Left cardiac atrium (tissue), 1 donor: ENCODE measurements around the genes TP53INP2 and EIF6.

- PRO-cap = no peak
Observed at GRCh38 chr20:34546654-34547491, 11.6 kb upstream of the MAP1LC3A start.

DNA sequence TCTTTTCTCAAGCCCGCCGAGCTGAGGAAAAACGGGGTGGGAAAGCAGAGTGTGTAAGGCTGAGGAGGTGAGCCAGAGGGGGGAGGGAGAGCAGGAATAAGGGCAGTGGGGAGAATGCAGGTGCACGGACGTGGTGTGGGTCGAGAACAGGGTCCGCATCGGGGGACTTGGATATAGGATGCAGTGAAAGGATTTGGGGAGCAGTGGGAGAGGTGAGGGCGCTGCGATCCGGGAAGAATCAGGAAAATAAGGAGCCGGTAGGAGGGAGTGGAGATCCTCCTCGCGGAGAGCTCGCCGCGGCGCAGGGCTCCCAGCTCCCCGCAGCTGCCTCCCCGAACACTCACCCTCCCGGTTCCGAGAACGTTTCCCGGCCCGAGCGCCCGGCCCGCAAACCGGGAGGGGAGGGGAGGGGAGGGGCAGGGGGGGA lies 338 bp upstream of the TP53INP2 start:
- PRO-cap = bidirectional peak, plus-strand start outside the sequence, minus-strand start at position 356 of the sequence

DNA sequence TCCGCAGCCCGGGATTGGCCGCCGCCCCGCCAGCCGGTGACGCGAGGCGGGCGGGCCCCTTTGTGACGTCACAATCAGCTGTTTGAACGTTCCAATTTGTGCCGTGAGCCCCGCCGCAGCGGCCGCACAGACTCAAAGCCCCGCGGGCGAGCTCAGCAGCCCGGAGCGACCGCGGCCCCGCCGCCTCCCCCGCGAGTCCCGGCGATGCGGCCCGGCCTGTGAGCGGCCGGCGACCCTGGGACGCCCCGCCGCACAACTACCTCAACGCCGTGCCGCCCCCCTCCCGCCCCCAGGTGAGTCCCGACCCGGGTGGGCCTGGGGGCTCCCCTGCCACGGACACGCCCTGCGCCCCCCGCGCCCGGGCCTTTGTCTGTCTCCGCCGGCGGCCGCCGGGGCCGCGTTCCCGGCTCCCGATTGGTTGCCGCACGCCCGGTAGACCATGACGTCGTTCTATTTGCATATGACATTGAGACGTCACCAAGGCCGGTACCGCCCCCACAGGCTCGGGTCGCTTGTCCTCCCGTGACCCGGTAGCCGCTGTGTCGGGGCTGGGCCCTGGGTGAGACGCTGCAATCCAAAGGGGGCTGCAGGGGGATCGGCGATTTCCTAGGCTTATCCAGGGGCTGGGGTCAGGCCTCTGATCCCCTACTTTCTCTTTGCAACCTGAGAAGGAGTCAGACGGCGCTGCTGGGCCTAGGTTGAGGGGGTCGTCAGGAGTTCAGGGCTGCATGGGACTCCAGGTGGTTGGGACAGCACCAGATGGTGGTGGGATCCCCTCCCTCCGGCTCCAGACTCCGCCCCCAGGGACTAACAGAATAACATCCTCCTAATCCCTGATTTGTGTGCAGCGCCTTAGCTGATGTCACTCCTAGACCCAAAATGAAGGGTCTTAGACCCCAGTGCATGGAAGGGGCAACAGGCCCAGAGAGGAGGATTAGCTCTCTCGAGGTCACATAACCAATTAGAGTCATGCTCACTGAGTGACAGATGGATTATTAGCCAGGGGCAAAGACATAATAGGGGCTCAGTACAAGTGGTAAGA lies at the start of gene TP53INP2:
TSS of gene TP53INP2 (plus strand) at position 125 of the 1,042 bp plus-strand sequence.
- PRO-cap = bidirectional peak, plus-strand start at position 125 of the sequence, minus-strand start outside the sequence; bidirectional peak, plus-strand start at position 540 of the sequence, minus-strand start at position 368 of the sequence

DNA sequence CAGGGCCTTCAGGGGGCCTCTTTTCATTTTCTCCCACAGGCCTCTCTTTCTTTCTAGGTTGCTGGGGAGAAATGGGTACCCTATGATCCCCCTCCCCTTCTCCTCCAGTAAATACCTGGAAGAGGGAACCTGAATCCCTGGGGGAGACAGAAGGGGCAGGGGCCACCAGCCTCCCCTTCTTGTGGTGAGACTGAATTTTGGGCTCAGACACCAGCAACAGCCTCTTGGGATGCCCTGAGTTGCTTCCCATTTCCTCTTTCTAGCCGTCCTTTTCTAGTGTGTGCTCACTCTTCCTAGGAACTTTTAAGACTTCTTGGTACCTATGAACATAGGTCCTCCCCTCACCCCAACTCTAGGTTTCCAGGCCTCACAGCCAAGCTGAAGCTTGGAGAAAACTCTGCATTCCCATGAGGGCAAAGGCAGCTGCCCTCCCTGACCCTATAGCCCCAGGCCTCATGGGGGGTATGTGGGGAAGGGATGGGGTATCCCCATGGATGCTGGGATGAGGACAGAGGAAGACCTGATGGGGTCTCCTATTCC lies 7.5 kb downstream of the TP53INP2 start:
- PRO-cap = no peak

GRCh38 chr20:34712219-34713174 lies 8.4 kb downstream of the TP53INP2 start:
- PRO-cap = no peak

DNA sequence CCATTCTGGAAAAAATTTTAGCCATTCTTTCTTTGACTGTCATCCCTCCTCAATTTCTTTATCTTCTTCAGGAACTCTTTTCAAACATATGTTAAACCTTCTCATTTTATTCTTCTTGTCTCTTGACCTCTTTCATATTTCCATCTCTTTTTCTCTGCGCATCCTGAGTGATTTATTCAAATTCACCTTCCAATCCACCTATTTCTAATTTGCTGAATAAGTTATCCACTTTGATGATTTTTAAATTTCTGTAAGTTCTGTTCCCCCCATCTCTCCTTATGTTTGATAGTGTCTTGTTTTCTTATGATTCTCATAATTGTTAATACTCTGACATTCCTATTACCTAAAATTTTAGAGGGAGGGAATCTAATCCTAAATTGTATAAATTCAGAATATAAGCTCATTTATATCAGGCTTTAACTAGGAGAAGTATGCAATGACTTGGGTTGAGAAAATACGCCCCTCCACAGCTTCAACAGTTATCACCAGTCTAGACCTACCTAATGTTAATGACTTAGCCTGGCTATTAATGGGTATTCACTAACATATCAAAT lies 59.1 kb downstream of the TP53INP2 start:
- PRO-cap = no peak

GRCh38 chr20:34824125-34824561 lies 1.3 kb downstream of the NCOA6 start:
- PRO-cap = no peak

- PRO-cap = no peak
Observed at GRCh38 chr20:34861631-34862105, 11.0 kb downstream of the GGT7 start.

DNA sequence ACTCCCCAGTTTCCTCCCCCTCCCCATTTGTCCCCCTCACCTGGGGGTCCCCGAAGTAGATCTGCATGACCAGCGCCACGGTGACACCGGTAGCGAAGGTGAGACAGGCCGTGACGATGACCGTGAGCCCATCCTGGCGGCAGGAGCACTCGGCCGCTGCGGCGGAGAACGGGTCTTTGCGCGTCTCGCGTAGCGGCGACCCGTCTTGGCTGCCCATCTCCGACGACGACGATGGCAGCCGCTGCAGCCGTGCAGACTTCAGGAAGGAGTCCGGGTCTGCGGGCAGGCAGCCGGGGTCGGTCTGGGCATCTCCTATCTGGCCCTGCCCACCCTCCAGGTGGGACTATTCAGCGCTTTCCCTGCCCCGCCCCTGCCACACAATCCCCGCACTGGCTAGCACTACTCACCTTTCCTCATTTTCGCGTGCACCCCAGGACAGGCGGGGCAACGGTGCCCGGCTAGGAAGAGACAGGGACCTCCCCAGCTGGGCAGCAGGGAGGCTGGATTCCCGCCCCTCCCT lies 9.3 kb downstream of the GGT7 start:
- PRO-cap = no peak

DNA sequence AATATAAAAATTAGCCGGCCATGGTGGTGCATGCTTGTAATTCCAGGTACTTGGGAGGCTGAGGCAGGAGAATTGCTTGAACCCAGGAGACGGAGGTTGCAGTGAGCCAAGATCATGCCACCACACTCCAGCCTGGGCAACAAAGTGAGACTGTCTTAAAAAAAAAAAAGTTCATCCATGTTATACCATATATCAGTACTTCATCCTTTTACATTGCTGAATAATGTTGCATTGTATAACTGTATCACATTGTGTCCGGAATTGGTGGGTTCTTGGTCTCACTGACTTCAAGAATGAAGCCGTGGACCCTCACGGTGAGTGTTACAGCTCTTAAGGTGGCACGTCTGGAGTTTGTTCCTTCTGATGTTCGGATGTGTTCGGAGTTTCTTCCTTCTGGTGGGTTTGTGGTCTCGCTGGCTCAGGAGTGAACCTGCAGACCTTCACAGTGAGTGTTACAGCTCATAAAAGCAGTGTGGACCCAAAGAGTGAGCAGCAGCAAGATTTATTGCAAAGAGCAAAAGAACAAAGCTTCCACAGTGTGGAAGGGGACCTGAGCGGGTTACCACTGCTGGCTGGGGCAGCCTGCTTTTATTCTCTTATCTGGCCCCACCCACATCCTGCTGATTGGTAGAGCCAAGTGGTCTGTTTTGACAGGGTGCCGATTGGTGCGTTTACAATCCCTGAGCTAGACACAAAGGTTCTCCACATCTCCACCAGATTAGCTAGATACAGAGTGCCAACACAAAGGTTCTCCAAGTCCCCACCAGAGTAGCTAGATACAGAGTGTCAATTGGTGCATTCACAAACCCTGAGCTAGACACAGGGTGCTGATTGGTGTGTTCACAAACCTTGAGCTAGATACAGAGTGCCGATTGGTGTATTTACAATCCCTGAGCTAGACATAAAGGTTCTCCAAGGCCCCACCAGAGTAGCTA lies 21.5 kb downstream of the ACSS2 start:
- PRO-cap = no peak

- PRO-cap = no peak
Observed at GRCh38 chr20:34903630-34904646, 27.5 kb downstream of the ACSS2 start.

DNA sequence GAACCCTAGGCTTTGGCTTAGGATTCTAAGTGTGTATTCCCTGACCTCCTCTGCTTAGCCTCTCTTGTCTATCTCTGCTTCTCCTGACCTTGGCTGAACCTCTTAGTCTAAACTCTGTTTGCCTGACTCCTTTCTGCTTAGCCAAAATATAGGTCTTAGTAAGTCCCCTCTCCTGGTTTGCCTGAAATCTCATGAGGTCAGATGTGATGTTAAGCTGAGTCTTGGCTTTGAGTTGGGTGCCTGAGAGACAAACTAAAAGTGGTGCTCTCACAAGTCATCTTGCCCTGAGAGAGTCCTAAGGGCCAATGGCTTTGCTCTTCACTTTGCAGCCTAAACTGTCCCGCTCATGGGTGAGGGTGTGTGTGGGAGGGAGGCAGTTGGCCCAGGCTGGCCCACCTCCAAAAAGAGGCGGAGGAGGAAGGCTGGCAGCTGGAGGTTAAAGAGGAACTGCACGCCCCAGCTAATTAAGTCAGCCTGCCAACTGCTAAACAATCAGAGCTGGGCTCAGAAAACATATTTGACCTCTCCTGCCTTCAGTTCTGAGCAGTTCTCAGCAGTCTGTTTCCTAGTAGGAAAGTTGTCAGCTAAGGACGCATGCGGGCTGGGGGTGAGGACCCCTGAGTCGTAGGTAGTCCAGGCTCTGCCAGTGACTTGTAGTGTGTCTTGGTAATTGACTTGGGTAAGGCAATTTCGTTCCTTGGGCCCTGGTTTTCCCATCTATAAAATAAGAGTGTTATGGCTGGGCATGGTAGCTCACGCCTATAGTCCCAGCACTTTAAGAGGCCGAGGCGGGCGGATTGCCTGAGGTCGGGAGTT lies 17.2 kb downstream of the GSS start:
- PRO-cap = no peak

DNA sequence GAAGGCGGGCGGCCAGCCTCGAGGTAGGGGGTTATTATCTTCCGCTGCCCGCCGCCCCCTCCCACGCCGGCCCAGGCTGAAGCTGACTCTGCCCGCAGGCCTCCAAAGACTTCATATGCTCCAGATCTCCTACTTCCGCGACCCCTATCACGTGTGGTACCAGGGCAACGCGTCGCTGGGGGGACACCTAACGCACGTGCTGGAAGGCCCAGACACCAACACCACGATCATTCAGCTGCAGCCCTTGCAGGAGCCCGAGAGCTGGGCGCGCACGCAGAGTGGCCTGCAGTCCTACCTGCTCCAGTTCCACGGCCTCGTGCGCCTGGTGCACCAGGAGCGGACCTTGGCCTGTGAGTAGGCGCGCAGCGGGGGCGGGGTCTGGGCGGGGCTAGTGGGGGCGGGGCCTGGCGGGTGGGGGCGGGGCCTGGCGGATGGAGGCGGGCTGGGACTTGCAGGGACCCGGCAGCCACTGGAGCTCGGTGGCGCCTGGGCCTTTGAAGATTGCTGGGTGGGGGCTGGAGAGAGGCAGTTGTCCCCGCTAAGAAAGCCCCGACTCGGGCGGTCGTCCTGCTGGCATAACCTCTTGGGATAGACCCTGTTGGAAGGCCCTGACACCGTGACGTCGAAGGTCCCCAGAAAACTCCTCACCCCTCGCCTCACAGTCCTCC lies 2.9 kb downstream of the PROCR start:
- PRO-cap = no peak

- PRO-cap = no peak
Observed at GRCh38 chr20:35252626-35253019, 25.3 kb downstream of the MMP24OS start.

GRCh38 chr20:35284110-35285145 lies at the start of gene EIF6:
TSS of gene EIF6 (minus strand) at chr20:35284772.
- PRO-cap = bidirectional peak, plus-strand start at chr20:35284820, minus-strand start at chr20:35284786

DNA sequence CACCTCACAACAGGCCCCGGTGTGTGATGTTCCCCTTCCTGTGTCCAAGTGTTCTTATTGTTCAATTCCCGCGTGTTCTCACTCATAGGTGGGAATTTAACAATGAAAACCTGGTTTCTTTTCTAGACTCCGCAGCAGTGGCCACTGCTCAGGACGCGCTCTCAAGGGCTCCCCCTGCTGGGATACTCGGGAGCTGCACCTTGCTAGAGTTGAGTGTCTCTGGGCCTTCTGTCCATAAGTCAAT lies 8.3 kb upstream of the CEP250 start:
- PRO-cap = no peak

DNA sequence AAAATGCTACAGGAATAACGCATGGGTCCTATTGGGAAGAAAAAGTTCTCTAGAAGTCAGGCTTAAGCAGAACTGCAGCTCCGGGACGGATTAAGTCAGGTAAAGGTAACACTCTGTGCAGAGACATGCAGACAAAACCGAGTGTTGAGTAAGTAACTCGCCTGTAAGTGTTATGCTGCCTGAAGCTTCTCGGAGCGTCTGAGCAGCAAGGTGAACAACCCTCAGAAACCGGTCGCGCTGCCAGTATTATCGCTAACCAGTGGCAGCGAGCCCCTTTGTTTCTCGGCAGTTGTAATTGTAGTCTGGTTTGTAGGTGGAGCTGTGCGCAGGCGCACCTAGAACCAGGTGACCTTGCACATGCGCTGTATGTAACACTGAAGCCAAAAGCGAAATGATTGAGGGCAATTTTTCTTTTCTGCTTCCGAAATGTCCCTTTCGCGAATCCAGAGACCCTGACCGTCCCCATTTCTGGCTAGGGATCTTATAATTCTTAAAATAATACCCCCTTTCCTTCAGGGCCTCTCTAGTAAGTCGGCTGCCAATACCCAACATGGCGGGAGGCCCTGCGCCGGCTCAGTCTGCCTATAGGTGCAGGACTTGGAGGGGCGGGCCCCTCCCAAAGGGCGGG lies 805 bp upstream of the CEP250 start:
- PRO-cap = unidirectional peak, minus-strand start at position 293 of the sequence; bidirectional peak, plus-strand start outside the sequence, minus-strand start at position 580 of the sequence

GRCh38 chr20:35625914-35626976 lies 10.6 kb downstream of the SPAG4 start:
- PRO-cap = no peak

GRCh38 chr20:35654127-35655183 lies 10.2 kb downstream of the CPNE1 start:
- PRO-cap = no peak

GRCh38 chr20:35705681-35706468 lies 6.7 kb downstream of the ROMO1 start:
- PRO-cap = no peak